Occipital lobe (tissue), 2 donors: ENCODE results near the genes ARL17A, WNT3, ITGB3 and MRPL10.

GRCh38 chr17:46135920-46136251 lies 57.3 kb downstream of the KANSL1 start:
- RAMPAGE, long total RNA = no peak

DNA sequence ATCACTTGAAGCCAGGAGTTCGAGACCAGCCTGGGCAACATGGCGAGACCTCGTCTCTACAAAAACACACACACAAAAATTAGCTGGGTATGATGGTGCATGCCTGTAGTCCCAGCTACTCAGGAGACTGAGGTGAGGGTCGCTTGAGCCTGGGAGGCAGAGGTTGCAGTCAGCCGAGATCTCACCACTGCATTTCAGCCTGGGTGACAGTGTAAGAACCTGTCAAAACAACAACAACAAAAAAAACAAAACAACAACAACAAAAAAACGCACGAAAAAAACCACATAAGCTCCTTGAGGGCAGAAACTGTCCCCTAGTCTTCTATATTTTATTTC lies 34.5 kb upstream of the KANSL1 start:
- RAMPAGE, long total RNA = no peak

GRCh38 chr17:46259841-46260353 lies 35.0 kb upstream of the LRRC37A start:
- RAMPAGE, long total RNA = no peak

DNA sequence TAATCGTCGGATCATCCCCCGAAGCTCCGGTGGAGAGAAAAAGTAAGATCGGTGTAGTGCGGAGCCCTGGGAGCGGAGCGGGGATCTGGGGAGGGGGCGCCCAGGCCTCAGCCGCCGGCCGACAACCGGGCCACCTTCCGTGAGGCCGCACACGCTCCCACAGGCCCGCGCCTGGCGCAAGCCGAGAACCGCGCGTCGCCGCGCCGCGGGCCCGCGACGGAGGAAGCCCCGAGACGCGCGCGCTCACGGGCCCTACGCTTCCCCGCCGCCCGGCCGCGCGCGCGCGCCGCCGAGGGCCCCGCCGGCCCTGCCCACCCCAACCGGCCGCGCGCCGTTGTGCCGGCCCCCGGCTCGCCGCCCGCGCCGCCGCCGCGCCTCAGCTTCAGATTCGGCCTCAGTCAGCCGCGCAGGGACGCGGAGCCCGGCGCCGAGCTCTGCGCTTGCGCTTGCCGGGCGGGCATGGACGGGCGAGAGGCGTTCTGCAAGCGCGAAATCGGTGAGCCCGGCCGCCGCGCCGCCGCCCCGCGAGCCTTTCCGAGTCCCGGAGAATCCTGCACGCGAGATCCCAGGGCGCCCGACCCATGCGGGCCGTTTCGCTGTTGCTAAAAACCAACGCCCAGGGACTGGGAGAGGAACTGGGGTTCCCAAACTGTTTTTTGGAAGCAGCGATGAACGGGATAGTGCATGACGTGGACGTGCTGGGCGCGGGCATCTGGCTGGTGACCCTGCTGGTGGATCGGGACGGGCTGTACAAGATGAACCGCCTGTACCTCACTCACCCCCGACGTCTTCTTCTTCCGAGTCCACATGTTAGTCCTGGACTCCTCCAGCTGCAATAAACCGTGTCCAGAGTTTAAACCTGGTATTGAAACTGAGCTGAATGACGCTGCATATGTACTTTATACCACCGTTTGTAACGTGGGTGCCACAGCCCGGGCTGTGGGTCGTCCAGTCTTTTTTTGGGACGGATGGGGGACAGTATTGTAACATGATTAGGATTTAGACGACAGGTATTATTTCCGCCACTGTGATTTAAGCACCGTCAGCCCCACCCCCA lies 27.9 kb upstream of the LRRC37A start:
- RAMPAGE, long total RNA = no peak

GRCh38 chr17:46579533-46579816 lies at the start of gene ARL17A:
Gene ARL17A (minus strand): TSS chr17:46579691.
- RAMPAGE, long total RNA = no peak

GRCh38 chr17:46711221-46711566 lies 107.3 kb downstream of the WNT3 start:
- RAMPAGE, long total RNA = no peak

DNA sequence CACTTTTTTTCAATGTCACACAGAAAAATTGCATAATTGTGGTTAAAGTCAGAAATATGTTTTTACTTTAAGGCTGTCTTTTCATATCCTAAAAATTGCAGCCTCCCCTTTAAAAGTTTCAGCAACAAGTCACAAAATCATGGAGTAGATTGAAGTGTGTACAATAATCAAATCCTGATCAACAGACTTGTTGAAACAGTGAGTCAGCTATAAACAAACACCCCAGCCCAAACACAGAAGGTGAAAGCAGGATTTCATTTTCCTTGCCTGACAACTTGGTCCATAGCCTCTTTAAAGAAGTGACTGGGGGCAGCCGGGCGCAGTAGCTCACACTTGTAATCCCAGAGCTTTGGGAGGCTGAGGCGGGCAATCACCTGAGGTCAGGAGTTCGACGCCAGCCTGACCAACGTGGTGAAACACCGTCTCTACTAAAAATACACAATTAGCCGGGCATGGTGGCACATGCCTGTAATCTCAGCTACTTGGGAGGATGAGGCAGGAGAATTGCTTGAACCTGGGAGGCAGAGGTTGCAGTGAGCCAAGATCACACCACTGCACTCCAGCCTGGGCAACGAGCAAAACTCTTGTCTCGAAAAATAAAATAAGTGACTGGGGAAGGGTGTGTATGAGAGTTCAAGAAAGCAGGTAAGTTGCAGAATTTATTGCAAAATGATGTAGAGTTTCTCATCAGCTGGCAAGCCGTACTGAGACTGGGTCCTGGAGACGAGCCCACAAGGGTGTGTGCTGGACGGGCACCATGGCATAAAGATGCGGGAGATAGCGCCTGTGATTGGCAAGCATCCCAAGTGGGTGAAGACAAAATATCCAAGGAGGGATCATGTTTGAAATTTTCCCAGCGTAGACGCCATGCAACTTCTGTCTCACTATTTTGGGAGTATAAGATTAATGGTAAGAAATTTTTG lies 59.6 kb downstream of the WNT3 start:
- RAMPAGE, long total RNA = no peak

DNA sequence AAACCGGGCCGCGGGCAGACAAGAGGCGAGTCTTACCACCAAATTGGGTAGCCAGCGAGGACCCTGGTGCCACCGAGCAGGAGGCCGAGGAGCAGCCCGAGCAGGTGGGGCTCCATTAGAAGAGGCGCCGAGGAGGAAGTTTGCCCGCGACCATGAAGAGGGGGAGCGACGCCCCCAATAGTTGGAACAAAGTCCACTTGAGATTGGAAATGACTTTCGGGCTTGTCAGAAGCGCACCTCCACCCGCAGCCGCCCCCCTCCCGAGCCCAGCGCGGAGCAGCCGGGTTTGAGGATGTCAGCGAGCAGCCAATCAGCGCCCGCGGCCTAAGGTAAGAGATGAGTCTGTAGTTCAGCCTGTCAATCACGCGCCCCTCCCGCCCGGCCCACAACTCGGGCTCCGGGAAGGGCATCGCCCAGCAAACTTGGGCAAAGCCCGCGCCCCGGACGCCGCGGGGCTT lies at the start of gene WNT3:
Gene WNT3, minus strand, starts transcription at position 211 of the 458 bp plus-strand sequence.
- RAMPAGE, long total RNA = no peak

GRCh38 chr17:47159930-47160347 lies 29.2 kb downstream of the CDC27 start:
- RAMPAGE, long total RNA = no peak

DNA sequence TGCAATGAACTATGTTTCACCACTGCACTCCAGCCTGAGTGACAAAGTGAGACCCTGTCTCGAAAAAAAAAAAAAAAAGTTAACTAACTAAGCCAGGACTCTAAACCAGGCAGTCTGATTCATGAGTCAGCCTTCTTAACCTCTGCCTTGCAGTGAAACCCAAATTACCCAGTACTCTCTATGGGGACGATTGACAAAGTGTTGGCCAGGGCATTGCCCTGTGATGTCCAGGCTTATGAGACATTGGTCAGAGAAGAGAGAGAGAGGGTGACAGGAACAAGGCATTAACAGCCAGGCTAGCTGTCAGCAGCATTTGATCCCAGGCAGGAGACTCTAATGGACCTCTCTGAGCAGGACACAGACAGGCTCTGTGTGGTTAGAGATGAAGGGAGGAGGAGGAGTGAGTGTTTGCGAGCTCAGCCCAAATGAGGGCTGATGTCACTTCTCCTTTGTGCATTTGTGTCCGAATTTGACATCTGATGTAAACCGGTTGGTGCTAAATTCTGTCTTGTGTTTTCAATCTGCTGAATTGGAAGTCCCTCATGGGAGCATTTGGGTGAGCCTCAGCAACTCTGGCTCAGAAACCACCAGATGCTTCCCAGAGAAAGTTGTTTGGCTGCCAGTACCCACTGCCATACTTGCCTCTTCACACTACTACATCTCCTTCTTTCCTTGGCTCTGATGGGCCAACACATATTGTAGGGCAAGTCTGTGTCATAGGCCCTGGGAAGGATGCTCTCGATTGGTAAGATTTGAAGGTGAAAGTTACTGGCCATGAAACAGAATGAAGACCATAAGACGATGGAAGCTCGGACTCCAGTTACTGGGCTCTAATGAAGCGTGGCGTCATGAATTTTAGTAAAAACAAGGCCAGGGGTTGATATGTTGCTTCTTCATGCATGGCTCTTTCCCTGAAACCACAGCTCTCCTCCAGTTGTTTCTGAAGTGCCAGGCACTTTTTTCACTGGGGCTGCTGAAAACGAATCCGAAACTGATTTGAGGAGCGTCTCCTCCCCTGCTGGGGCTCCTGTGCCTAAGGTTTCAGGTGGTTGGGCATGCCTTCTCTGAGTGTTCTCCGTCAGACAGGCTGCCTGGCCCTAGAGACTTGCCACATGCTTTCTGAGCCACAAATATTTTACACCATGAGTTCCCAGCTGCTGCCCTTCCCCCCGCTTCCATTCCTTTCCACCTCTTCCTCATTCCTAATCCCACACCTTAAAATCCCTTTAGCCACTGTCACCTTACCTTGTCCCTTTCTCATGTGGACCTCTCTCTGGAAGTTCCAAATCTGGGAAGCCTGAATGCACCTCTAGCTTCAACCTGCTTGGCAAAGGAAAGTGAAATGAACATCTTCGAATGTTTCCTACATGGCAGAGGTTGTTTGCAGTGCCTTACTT lies 4.0 kb upstream of the MYL4 start:
- RAMPAGE, long total RNA = no peak

- RAMPAGE, long total RNA = no peak
Measured at GRCh38 chr17:47253369-47254447, at the start of gene ITGB3. Gene ITGB3 (plus strand): TSS chr17:47253827.

DNA sequence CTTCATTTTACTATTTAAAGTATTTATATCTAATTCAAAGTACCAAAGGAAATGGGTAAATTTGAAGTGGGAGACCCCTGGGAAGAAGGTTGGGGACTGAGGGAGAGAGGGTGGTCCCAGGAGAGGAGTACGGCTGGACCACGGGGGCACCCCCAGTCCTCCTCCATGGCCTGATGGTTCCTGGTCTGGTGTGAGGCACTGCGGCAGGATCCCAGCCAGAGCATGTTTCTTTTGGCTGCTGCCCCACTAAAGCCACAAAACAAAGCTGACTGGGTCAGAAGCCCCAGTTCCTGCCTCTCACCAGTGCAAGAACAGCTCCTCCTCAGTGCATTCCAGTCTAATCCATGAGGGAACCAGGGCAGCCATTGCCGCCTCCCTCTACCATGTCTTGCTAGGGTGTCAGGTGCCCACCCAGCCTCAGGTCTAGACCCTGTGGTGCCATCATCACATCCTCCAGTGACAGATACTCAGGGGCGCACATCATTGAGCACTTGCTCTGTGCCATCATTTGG lies 29.5 kb upstream of the EFCAB13 start:
- RAMPAGE, long total RNA = no peak

GRCh38 chr17:47316299-47316819 lies 7.4 kb upstream of the EFCAB13 start:
- RAMPAGE, long total RNA = no peak

GRCh38 chr17:47618644-47619310 lies 30.9 kb upstream of the KPNB1 start:
- RAMPAGE, long total RNA = no peak

DNA sequence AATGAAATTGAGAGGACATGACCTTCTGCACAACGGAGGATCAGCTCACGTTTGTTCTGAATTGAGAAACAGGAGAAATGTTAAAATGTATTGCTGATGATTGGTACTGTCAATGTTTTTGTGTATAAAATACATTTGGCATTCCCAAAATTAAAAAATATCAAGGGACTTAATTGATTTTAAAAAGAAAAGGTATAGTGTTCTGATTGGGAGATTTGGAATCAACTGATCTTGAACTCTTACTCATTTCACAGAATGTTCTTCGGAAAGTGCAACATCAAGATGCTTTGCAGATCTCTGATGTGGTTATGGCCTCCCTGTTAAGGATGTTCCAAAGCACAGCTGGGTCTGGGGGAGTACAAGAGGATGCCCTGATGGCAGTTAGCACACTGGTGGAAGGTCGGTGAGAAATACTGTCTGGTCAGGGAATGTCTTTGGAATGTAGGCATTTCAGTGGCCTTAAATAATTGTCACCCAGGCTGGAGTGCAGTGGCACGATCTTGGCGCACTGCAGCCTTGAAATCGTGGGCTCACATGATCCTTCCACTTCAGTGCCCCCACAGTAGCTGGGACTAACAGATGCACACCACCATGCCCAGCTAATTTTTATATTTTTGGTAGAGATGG lies 19.5 kb upstream of the TBKBP1 start:
- RAMPAGE, long total RNA = no peak

DNA sequence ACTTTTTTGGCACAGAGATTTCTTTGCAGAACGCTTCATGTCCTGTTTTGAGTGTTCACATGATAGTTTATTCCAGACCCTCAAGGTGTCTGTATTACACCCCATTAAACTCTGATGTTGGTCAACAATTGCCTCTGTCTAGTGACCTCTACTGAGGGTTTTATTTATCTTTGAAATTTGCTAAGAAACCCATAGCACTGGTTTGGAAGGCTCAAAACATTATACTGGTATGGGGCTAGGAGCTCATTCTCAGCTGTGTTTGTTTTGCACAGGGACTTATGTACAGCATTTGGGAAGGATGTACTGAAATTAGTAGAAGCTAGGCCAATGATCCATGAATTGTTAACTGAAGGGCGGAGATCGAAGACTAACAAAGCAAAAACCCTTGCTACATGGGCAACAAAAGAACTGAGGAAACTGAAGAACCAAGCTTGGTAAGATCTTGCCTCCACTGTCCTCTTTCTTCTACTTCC lies 13.7 kb upstream of the TBKBP1 start:
- RAMPAGE, long total RNA = no peak

GRCh38 chr17:47830934-47831863 lies at the start of gene MRPL10:
Gene MRPL10 (minus strand): TSS chr17:47831541.
- RAMPAGE, long total RNA = start-site peak on the minus strand at chr17:47831518-47831542, 40 and 207 reads in 2 replicates

DNA sequence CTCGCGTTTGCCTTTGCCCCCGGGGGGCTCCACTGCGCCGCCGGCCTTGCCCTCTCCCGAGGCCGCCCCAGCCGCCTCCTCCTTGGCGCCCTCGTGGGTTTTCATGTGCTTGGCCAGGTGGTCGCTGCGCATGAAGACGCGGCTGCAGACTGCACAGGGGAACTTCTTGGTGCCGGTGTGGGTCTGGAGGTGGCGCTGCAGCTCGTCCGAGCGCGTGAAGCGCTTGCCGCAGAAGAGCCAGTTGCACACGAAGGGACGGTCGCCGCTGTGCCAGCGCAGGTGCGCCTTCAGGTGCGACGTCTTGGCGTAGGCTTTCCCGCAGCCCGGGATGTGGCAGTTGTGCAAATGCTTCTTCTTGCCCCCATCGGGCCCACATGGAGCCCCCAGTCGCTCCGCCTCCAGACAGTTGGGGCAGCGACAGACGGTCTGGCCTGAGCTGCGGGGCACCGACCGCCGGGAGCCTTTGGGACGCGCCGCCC lies 3.6 kb downstream of the SP6 start:
- RAMPAGE, long total RNA = no peak

DNA sequence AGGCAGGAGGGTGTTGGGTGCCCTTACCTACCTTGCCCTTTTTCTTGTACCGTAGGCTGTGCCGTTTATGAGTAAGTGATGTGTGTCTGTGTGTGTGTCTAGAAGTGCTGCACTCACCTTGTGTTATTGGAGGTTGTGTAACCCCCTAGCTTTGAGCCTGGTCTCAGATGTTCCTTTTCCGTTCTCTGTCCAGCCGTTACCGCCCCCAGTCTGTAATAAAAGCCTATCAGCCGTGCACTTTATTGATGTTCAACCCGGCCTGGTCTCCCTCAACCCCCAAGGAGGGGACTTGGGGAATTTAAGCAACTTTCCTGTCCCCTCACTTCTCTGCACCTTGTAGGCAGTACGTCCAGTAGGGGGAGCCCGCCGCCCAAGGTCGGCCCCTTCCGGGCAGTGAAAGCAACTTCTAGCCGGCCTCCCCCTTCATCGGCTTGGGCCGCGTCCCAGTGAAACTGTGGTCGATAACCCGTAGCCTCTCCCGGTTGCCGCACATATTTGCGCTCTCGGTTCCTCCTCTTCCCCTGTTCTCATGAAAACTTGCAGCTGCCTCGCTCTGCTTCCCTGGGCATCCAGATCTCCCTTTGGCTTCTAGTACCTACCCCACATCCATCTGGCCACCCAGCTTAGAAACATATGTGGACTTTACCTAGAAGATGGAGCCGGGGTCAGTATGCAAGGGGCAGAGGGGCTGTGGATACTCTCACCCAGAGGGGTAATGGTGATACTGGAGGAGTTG lies 7.9 kb downstream of the PNPO start:
- RAMPAGE, long total RNA = no peak

DNA sequence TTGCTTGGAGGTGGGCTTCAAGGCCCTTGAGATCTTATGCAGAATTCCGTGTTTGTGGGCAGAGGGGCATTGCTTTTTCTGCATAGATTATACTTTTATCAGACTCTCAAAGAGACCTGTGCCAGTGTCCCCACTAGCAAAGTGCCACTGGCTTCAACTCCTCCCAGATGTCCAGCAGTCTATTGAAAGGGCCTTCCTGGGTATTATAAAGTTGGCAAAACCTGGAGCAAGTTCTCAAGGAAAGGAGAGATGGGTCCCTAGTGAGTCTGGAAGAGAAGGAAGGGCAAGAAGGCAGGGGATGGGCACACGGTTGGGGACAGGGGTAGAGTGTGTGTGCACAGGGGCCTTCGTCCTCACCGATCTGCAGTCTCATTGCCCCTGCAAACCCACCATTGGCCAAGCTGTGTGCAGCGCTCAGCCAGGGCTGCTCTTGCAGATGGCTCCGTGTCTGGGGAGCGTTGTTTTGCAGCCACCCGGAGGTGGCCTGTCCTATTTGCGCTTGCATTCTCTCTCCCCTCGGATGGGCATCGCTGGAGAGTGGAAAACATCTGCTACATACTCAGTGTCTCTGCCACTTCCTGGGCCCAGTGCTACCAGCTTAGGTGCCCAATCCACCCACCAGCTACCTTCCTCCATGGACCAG lies 963 bp upstream of the PRR15L start:
- RAMPAGE, long total RNA = no peak